Gastrocnemius medialis (tissue), 3 donors: ENCODE measurements around a stretch of chr16.

DNA sequence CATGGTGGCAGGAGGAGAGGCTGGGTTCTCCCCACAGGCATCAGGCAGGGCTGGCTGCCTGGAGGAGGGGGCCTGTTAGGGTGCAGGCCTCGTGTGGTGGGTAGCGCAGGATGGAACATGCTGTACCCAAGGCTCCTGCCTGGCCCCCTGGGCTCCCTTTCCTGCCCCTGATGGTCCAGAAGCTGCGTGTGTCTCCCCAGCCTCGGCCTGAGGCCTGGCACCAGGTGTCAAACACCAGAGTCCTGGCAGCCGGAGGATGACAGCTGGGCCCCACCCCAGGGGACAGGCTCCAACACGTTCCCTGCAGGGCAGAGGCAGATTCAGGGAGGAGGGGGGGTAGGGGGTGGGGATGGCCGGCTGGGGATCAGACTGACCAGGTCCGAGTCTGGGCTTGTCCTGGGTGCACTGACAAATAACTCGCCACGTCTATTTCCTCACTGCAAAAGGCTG is 40.3 kb upstream of the CIBAR2 start:
- PRO-cap, result unidirectional peak, minus-strand start at position 216 of the sequence
- RAMPAGE, long total RNA, 3 experiments, result no peak in any of the 3 experiments

- PRO-cap, result bidirectional peak, plus-strand start at chr16:85170861, minus-strand start at chr16:85170821
- RAMPAGE, long total RNA, 3 experiments, result no peak in any of the 3 experiments
These were observed 58.3 kb upstream of the CIBAR2 start for GRCh38 chr16:85170502-85171126.

- PRO-cap, result no peak
- RAMPAGE, long total RNA, 3 experiments, result no peak in any of the 3 experiments
These were observed 61.3 kb upstream of the CIBAR2 start for GRCh38 chr16:85173408-85174098.

- PRO-cap, result bidirectional peak, plus-strand start at chr16:85187277, minus-strand start at chr16:85187219
- RAMPAGE, long total RNA, 3 experiments, result no peak in any of the 3 experiments
These were observed 74.8 kb upstream of the CIBAR2 start for GRCh38 chr16:85187050-85187421.

- PRO-cap, result no peak
- RAMPAGE, long total RNA, 3 experiments, result no peak in any of the 3 experiments
These were observed 110.0 kb upstream of the CIBAR2 start for GRCh38 chr16:85222061-85222961.

DNA sequence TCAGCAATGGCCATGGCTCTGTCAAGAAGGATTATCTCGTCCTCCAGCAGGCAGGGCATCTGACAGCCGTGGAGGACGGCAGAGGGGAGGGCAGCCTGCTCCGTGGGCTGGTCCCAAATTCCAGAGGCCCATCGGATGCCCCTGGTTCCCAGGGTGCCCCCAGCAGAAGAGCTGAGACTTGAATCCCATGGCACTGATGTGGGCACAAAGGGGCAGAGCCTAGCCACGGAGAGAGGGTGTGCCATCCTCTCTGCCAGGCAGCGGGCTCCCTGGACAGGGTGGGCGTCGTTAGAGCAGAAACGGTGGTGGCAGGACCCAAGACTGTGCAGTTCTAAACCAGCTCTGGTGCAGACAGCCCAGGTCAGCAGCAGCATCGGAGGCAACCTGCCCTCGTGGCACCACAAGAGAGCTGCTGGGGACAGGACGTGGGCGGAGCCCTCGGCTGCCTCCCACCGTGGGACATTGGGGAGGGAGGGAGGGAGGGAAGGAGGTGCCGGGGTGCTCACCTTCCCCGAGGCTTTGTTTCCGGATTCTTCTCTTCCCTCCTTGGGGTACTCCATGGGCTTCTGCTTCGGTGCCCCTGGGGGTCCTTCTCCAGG is 198.9 kb upstream of the CIBAR2 start:
- PRO-cap, result unidirectional peak, minus-strand start at position 333 of the sequence; unidirectional peak, minus-strand start at position 386 of the sequence
- RAMPAGE, long total RNA, 3 experiments, result no peak in any of the 3 experiments

- PRO-cap, result unidirectional peak, minus-strand start at chr16:85330914
- RAMPAGE, long total RNA, 3 experiments, result no peak in any of the 3 experiments
These were observed 218.4 kb upstream of the CIBAR2 start for GRCh38 chr16:85330610-85331169.

DNA sequence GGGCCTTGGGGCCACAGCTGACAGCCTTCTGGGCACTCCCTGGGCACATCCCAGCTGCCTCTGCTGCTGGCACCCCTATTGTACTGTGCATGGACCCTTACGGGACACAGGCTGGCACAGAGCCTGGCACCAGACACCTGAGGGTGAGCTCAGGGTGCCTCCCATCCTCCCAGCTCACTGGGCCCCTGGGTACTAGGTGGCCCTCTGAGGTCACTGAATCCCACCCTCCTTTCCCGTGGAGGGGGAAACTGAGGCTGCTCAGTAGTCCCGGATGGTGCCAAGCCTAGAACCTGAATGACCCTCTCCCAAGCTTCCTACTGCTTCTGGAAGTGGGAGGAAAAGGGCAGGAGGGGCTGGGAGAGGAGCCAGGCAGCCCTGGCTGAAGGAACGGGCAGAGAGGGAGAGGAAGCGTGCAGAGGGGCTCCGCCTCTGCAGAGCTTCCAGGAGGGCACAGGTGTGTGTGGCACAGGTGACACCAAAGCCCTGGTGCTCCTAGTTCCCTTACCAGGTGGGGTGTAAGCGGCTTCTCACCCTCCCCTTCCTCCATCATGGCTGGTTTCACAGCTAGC is 241.5 kb upstream of the GSE1 start:
- PRO-cap, result no peak
- RAMPAGE, long total RNA, 3 experiments, result no peak in any of the 3 experiments

GRCh38 chr16:85375590-85376934 is 237.1 kb upstream of the GSE1 start:
- PRO-cap, result no peak
- RAMPAGE, long total RNA, 3 experiments, result no peak in any of the 3 experiments

- PRO-cap, result no peak
- RAMPAGE, long total RNA, 3 experiments, result no peak in any of the 3 experiments
These were observed 182.0 kb upstream of the GSE1 start for GRCh38 chr16:85431016-85431638.

GRCh38 chr16:85436606-85437242 is 176.4 kb upstream of the GSE1 start:
- PRO-cap, result no peak
- RAMPAGE, long total RNA, 3 experiments, result no peak in any of the 3 experiments

DNA sequence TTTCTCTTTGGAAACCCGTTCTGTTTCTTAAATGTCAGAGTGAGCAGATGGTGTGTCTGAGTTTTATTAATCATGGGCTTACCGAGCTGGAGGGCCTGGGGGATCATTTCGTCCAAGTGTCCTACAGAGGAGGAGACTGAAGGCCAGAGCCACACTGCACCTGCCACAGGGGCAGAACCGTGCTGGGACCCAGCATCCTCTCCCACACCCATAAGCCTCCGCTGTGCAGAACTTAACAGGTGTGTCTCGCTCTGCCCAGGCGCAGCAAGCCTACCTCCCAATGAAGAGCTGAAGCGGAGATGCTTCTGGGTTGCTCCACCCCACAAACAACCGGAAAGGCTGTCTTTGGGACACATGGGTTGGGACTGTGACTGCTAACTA is 70.9 kb upstream of the GSE1 start:
- PRO-cap, result no peak
- RAMPAGE, long total RNA, 3 experiments, result no peak in any of the 3 experiments

GRCh38 chr16:85599052-85599990 is 13.8 kb upstream of the GSE1 start:
- PRO-cap, result no peak
- RAMPAGE, long total RNA, 3 experiments, result no peak in any of the 3 experiments

DNA sequence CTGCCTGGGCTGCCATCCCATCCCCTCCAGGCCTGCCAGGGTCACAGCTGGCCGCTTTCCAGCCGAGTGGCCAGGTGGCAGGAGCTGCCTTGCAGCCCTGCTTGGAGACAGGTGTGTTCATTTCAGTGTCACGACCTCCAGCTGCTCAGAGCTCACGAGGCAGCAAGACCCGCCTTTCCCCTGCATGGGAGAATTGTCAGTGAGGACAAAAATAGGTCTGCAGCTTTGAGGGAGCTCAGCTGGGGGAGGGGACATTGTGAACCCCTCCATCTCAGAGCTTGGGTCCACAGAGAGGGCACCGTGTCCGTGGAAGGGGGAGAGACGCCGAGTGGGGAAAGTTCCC is 10.2 kb upstream of the GSE1 start:
- PRO-cap, result no peak
- RAMPAGE, long total RNA, 3 experiments, result no peak in any of the 3 experiments

- PRO-cap, result no peak
- RAMPAGE, long total RNA, 3 experiments, result no peak in any of the 3 experiments
These were observed 35.2 kb downstream of the GINS2 start for GRCh38 chr16:85653183-85654384.

DNA sequence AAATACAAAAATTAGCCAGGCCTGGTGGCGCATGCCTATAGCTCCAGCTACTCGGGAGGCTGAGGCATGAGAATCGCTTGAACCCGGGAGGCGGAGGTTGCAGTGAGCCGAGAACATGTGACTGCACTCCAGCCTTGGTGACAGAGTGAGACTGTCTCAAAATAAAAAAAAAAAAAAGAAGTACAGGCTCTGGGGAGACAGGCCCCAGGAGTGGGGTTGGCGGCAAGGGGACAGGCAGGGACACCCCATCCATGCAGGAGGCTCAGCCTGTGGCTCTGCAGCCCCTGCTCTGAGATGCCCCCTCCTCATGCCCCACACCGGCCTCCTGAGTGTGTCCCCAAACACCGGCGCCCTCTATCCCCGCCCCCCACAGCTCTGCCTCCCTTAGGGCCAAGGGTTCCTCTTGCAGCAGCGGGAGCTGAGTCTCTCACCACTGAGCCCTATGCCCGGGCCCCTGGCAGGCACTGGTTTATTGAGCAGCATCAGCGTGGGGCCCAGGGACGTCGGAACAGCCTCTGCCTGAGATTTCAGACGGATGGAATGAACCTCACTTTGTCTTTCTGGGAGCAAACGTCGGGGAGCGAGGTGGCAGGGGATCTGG is 4.9 kb upstream of the C16orf74 start:
- PRO-cap, result no peak
- RAMPAGE, long total RNA, 3 experiments, result no peak in any of the 3 experiments

DNA sequence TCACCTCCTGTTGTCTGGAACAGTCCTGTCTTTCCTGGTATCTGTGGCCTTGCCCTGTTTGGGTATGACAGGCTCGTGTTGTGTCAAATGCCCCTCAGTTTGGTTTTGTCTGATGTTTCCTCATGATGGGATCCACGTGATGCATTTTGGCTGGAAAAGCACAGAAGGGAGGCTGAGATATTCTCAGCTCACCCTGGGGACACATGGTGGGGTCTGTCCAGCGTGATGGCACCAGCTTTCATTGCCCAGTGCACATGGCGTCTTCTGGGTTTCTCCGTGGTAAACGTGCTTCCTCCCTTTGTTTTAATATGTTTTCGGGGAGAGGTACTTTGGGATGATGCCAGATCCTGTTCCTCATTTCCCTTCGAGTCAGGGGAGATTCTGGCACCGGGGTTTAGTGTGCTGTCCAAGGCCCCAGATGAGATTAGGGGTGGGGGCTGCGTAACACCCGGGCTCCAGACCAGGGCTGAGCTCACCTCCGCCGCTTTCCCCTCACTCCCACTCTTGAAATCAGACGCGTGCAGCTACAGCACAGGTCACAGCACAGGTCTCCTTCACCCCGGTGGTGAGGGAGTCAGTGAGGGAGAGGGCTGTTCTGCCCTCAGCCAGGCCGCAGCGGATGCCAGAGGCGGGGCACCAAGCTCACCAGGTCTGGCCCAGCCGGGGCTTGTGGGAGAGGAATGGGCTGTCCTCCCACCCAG is 33.8 kb downstream of the COX4I1 start:
- PRO-cap, result no peak
- RAMPAGE, long total RNA, 3 experiments, result no peak in any of the 3 experiments

GRCh38 chr16:85909235-85909514 is 10.2 kb downstream of the IRF8 start:
- PRO-cap, result no peak
- RAMPAGE, long total RNA, 3 experiments, result no peak in any of the 3 experiments

DNA sequence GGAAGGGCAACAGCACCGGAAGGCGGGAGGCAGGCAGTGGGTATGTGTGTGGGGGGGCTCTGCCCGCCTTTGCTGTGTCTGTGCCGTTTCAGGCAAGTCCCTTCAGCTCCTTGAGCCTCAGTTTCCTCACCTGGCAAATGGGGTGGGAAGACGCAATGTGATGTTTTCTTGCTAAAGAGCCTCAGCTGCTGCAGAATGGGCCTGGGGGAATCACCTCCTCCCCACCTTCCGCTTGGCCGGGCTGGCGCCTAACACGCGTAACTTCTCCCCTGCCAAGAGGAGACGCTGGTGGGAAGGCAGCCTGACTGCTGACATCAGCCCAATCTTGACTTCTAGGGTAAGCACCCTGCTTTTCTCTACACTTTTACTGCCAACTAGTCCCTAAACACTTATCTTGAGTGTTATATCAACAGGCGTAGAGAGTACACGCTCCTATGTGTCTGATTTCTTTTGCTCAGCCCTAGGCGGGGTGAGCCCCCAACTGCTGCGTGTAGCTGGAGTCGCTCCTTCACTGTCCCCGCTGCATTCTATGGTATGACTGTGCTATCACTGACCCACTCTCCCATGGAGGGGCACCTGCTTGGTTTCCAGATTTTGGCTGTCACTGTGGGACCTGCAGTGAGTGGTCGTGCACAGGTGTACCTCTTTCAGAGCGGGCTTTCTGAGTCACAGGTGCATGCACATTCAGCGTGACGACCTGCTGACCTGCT is 33.1 kb downstream of the IRF8 start:
- PRO-cap, result no peak
- RAMPAGE, long total RNA, 3 experiments, result no peak in any of the 3 experiments

DNA sequence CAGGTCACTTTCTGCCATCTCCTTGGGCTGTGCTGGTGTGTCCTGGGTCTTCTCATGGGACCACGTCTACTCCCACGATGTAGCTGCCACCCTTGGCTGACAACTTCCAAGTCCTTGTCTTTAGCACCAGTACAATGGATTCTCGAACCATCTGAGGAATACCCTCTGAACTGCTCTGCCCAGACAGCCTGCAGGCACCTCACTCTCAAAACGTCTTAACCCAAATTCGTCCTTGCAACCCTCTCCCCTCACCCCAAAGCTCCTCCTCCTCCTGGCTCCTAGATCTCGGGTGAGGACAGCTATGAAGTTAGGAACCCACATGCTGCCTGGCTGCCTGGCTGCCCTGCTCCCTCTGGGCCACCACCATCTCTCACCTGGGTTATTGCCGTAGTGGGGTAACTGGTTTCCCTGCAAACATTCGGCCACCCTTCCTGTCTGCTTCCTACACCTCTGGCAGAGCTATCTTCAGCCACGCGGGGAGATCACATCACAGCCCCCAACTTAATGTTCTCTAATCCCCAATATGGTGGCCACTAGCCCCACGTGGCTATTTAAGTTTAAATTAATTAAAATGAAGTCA is 47.3 kb downstream of the IRF8 start:
- PRO-cap, result no peak
- RAMPAGE, long total RNA, 3 experiments, result no peak in any of the 3 experiments